SUDHL5 (cell line): ENCODE measurements around a stretch of chr22.

- PRO-cap, result no peak
Observed at GRCh38 chr22:27792555-27793172, 8.9 kb downstream of the MN1 start.

DNA sequence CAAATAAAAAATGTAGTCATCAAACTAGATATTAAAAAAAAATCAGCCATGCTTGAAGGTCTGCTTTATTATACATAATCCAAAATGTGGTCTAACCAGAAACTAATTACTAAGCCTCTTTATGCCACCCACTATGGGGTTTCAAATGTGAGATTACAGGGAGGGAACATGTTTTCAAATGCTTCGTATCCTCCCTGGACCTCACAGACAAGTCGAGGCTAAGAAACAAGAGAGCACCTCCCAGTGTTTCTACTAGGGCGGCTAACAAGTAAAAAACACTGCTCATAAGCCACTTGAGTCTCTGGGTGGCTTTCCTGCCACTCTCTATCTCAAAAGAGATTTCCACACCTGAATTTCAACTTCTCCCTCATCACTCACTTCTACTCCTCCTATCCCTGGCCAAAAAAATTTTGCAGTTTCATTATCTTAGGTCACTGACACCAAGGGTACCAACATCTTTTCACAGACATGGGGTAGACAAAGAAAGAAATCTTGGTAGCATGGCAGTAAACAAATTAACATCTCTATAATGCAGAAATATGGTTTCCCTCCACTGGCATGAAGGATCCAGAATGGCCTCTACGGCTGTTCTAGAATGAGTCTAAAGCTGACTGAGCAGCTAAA, 51.0 kb downstream of the PITPNB start:
- PRO-cap, result no peak

DNA sequence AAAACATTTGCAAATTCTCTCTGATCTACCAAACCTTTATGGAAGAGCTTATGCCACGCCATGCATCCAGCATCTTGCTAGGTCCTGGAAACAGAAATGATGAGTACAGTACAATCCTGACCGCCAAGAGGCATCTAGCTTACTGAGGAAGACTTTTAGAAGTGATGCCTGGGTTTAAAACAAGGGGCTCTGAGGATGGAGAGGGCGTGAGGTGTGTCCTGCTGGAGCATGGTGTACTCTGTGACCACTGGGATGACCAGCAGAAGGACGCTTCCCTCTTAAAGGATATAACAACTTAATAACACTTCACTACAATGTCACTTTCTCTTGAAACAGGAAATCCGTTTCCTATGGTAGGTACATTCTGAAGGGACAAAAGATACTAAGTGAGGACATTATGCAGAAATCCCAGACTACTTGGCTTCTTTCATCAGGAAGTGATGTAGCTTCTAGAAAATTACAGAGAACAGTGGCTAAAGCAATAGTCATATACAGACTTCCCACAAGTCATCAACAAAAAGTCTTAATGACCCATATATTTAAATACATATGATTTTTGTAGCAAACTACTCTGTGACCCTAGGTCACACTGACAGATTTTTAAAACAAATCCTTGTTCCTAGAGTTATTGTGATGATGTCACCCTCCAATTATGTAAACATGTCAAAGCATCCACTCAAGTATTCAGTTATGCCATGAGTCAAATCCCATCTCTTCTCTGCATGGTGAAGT, 33.1 kb downstream of the PITPNB start:
- PRO-cap, result no peak

DNA sequence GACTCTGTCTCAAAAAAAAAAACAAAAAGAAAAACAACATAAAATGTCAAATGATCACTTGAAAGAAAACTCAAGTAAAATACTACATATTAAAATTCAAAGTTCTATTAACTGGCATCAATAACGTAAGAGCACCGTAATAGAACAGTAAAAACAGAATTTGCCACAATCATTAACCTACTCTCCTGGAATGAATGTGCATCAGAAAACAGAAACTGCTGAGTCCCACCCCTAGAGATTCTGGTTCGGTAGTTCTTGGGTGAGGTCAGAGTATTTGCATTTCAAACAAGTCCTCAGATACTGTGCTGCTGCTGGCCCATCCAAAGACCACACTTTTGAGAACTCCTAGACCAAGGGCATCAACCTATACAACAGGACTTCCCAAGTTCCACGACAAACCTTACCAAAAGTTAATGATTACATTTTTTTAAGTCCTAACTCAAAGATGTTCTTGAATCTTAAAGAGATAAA, 23.4 kb downstream of the PITPNB start:
- PRO-cap, result no peak

DNA sequence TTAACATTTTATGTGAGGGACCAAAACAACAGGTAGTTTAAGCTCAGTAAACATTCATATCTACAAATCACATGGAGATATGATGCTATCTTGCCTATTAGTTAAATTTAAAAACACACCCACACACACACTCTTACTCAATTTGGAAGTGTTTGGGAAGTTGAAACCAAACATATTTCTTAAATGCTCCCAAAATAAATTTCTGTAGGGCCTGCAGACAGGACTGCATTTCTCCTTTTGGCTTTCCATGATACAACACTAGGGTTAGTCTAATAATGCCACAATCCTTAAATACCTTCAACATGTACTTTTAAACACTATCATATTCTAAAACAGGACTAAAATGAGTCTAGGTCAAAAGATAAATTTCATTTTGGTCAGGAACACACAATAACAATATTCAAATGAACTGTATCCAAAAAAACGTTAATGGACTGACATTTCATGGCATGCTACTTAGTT, 6.9 kb downstream of the PITPNB start:
- PRO-cap, result no peak

GRCh38 chr22:28583909-28584937, 95.4 kb downstream of the TTC28 start:
- PRO-cap, result no peak

GRCh38 chr22:28795608-28795916, 23.1 kb downstream of the CCDC117 start:
- PRO-cap, result no peak

- PRO-cap, result no peak
Observed at GRCh38 chr22:28798925-28799740, 26.6 kb downstream of the CCDC117 start.

- PRO-cap, result no peak
Observed at GRCh38 chr22:28884276-28885096, 1.1 kb downstream of the ZNRF3 start.

DNA sequence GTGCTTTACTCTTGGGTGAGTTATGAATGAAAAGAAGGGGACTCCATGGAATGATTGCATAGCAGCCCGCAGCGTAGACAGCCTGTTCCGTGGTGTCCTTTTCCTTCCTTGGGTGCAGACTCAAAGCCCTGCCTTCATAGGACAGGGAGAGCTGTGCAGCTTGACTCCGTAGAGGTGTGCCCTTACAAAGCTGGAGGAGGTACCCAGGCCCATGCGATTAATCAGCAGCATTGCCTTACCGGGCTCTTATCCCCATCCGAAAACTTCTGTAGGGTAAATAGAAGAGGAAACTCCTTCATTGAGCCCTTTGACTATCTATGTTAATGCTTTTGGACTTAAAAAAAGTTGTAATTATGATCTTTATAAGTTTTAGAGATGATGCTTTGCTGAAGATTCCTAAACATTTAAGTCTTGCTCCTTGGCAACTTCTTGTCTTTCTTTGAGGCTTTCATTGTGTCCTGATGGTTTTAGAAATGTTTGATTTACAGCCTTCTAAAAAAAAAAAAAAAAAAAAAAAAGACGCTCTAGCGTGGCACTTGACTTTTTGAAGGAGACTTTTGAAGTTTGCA, 1.8 kb downstream of the ZNRF3 start:
- PRO-cap, result no peak

DNA sequence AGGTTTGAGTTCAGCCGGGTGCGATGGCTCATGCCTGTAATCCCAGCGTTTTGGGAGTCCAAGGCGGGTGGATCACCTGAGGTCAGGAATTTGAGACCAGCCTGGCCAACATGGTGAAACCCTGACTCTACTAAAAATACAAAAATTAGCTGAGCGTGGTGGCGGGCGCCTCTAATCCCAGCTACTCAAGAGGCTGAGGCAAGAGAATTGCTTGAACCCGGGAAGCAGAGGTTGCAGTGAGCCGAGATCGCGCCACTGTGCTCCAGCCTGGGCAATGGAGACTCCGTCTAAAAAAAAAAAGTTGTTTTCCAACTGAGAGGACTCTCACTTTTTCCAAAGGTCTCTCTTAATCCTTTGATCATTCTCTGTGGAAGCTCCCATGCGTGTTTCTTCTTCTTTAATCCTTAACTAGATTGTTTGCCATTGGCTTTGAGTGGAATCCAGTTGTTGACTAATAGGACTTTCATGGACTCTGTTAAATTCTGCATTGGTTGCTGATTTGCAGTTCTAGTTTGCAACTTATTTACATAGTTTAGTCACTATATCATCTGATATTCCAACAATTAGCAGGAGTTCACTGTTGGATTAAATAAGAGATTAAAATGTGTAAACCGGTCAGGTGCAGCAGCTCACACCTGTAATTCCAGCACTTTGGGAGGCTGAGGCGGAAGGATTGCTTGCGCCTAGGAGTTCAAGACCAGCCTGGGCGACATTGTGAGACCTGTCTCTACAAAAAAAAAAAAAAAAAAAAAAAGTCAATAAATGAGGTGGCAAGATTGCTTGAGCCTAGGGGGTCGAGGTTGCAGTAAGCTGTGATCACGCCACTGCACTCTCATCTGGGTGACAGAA, 79.7 kb downstream of the C22orf31 start:
- PRO-cap, result no peak

- PRO-cap, result no peak
Observed at GRCh38 chr22:29096662-29097640, 24.1 kb downstream of the KREMEN1 start.

GRCh38 chr22:29307191-29307479, 685 bp downstream of the GAS2L1 start:
- PRO-cap, result no peak

- PRO-cap, result no peak
Observed at GRCh38 chr22:29311544-29312131, 3.9 kb downstream of the RASL10A start.

GRCh38 chr22:29363598-29363797, 24.9 kb downstream of the AP1B1 start:
- PRO-cap, result no peak

GRCh38 chr22:29380216-29381017, 8.0 kb downstream of the AP1B1 start:
- PRO-cap, result no peak

DNA sequence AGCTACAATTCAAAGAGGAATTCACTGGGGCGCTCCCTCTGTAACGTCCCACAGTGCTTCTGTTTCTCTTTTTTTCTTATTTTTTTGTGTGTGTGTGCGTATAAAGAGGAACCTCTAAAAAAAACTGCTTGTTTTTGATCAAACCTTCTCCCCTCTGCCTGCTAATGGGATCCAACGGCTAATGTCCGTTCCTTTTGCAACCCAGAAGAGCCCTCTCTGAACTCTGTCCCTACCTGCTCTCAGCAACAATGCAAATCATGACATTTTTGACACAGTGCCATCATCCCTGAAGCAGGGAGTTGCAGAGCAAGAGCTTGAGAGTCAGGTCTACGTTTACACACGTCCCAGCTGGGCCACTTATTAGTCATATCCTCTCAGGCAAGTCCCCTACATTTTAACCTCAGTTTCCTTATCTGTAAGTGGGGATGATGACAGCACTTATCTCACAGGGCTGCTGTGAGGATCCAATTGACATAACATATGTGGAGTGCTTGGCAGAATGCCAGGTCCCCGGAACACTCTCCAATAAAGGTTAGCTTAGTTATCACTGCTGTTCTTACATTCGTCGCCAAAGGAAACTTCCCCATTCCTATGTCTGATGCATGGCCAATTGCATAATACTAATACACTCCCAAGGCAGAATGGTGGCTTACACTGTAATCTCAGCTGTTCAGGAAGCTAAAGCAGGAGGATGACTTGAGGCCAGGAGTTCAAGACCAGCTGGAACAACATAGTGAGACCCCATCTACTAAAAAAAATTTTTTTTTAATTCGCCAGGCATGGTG, 16.8 kb downstream of the ASCC2 start:
- PRO-cap, result no peak

- PRO-cap, result no peak
Observed at GRCh38 chr22:30038091-30038808, 42.0 kb upstream of the HORMAD2 start.

DNA sequence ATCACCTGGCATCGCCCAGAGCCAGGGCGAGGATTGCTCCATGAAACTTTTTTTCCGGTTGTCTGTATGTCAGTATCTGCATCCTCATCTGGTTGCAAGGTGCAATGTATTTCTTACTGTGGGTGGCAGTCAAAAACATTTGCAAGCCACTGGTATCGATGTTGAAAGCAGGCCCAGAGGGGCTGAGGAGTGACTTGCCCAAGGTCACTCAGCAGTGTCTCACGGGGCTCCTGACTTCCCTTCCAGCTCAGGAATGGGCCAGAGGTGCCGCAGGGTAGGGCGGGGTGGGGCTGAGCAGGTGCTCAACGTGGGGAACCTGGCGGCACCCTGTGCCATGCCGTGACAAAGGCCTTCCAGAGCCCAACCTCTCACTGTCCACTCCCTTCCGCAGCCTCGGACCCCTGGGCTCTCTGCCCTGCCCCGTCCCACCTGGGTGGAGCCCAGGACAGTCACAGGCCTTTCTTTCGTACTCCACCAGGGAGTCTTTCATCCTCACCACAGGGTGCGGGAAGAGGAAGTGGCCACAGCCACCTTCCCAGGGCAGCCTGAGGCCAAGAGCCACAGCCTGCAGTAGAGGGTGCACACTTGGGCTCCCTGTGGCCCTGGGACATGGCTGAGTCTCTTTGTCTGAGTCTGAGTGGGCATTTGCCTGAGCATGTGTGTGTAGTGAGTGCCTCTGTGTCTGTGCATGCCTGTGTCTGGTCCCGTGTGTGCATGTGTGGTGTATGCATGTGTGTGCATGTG, 5.9 kb upstream of the LIF start:
- PRO-cap, result no peak

GRCh38 chr22:30262770-30263273, 3.8 kb downstream of the OSM start:
- PRO-cap, result no peak